Hair follicle dermal papilla cell (primary cell): ENCODE data around the gene CHST1.

GRCh38 chr11:43681996-43682533 is 1.5 kb downstream of the HSD17B12 start:
- CAGE, long polyA plus RNA, result no peak

DNA sequence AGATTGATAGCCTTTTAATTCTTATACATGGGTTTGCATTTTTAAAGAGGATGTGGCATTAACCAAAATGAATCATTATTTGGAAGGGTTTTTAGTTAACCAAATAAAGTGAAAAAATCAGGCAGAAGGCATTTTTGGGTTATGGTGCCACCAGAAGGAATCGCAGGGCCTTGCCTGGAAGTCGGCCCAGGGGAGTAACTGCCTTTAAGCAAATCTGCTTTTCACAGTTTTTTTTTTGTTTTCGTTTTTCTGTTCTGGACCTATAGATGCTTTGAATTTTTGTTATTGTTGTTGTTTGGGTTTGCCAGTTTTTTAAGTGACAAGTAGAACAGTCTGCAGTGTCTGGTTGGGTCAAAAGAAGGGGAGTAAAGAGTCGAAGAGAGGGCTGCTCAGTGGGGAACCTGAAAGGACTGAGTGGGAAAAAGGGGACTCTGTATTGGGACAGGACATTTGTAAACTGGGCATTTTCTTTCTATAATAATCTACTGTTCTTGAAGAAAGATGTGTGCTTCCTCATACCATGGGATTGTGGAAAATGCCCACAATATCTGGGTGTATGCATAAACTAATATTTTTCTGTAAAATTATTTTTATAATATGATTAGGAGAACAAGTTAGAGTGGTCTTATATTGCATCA is 55.6 kb downstream of the HSD17B12 start:
- CAGE, long polyA plus RNA, result no peak

DNA sequence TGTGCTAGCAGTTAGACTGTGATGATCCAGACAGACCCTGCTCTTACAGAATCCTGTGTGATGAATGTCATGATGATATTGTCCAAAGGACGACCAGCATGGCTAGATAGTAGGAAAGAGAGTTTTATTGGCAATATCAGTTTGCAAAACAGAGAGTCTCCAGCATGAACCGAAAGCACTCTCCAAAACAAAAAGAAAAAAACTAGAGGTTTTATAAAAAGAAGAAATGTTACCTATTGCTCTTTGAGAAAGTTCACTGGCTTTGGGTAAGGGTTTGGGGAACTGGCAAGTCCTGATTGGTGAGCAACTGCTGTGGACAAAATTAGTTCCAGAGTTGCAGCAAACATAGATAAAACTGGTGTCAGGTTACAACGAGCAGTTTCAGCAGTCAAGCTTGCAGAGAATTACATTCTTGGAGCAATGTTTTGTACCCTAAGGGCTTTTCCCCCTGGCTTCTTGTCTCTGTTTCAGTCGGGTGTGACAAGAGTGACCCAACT is 58.2 kb downstream of the HSD17B12 start:
- CAGE, long polyA plus RNA, result no peak

DNA sequence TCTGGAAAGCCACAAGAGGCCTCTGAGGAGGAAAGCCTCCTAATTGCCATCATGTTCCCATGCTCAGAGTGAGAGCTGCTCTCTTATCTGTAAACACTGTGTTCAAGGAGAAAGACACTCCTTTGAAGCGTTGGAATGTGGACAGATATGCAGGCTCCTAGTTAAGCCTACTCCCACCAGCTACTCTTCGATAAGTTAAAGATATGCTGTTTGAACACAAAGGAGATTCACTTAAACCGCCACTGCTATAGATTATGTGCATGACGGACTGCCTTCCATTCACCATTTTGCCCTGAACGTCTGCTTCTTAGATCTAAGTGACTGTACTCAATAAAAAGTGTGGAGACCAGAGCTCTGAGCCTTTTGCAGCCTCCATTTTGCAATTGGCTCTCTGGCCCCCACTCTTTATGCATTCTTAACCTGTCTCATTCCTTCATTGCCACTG is 67.0 kb downstream of the HSD17B12 start:
- CAGE, long polyA plus RNA, result no peak

GRCh38 chr11:43984658-43985577 is 42.5 kb downstream of the C11orf96 start:
- CAGE, long polyA plus RNA, result no peak

- CAGE, long polyA plus RNA, result no peak
Measured at GRCh38 chr11:44006629-44007262, 41.0 kb upstream of the ACCSL start.

DNA sequence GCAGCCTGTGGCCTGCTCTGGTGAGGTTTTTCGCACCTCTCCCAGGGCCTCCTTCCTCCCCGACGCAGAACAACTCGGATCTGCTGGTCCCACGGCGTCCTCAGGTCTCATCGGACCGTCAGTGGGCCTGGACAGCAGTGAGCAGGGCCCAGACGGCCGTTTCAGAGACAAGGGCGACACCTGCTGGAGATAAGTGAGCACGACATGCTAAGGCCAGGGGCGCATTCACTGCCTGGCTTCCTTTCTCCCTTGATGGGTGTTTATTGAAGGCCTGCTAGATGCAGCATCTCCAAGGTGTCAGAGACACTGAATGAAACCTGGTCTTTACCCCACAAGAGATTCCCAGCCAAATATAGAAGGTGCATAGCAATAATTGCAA is 27.0 kb upstream of the CD82 start:
- CAGE, long polyA plus RNA, result no peak

DNA sequence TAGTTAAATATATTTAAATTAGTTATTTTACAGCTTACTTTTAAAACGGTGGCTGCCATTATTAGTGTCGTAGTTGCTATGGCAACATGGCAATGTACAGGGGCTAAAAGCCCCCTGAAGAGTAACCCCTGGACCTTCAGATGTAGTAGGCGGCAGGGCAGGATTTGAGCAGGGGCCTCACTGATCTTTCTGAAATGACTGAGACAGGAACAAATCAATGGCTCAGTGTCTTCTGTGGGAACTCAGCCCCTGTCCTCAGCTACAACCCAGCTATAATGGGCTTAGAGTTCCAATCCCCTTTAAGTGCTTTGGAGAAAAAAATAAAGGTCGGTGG is 6.3 kb upstream of the CD82 start:
- CAGE, long polyA plus RNA, result no peak

DNA sequence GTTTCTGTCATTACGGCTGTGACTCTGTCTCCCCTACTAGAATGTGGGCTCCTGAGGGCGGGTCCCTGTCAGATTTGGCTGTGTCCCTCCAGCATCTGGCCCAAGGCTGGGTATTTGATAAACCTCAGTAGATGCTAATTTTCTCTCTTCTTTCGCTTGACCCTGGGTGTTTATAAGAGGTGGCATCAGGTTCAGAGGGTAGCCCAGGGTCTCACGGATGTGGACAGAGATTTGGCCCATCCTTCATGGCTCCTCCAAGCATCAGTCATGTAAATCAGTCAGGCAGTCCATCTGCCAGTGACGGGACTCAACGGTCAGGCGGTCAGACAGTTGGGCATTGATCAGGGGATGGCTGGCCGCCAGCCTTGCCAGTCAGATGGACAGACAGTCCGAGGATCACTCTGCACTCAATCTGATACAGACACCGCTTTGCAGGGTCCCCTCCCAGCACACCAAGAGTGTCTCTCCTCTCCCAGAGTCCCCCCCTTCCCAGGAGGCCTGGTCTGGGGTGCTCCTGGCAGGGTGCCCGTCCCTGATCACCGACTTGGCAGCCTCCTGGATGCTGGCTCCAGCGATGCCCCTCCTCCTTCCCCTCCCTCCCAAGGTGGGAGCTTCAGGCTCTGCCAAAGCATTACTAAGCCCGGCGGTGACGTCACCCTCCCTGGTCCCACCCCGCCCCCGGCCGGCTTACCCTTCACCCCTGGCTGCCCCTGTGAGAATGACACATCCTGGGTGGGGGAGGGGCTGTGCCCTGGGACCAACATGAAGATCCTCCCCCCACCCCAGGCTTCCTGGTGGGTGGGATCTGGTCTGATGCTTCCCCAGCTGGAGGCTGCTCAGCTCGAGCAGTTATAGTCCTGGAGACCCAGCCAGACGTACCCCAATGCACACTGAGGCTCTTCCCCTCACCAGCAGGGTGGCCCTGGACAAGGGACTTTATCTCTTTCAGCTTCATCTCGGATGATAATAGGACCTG is 69.0 kb downstream of the CD82 start:
- CAGE, long polyA plus RNA, result no peak

GRCh38 chr11:44744135-44744500 is 17.4 kb downstream of the TSPAN18 start:
- CAGE, long polyA plus RNA, result no peak

DNA sequence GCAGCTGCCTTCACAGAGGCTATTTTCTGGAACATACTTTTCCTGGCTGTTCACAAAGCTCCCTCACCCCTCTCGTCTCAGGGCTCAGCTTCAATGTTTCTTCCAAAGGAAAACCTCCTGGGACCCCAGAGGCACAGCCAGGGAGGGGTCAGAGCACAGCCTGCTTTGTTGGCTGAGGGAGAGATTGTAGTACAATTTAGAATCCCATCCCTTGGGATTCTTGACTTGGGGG is 57.0 kb downstream of the TSPAN18 start:
- CAGE, long polyA plus RNA, result no peak

GRCh38 chr11:44833600-44834652 is 107.2 kb downstream of the TSPAN18 start:
- CAGE, long polyA plus RNA, result no peak

DNA sequence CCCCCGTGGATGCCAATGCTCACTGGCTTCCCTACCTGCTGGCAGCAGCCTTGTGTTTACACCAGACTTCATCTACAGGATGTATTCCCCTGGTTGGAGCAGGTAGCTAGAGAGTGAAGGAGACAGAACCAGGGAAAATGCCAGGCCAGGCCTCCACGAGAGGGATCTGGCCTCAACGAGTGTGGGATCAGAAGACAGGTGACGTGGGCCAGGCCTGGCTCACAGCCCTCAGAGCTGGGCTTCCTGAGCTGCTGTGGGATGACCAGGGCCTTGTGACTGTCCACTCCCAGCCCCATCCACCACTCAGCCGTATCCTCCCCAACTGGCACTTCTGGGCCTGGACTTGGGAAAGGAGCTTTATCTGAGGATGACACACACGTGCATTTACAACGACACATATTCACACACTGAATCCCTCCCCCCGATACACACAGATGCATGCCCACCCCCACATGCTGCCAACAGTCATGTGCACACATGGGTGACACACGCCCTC is 93.2 kb downstream of the TP53I11 start:
- CAGE, long polyA plus RNA, result no peak

DNA sequence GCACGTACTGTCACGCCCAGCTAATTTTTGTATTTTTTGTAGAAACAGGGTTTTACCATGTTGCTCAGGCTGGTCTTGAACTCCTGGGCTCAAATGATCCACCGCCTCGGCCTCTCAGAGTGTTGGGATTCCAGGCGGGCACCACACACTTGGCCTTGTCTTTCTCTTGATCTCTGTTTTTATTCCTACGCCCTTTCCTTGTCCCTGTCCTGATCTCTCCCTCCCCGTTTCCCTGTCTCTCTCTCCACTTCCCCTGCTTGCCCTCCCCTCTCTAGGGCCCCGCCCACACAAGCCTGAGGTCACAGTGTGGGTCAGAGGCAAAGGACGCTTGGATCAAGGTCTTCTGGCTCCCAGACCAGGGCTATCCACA is 38.5 kb downstream of the TP53I11 start:
- CAGE, long polyA plus RNA, result no peak

- CAGE, long polyA plus RNA, result no peak
Measured at GRCh38 chr11:45366238-45366635, 80.1 kb upstream of the SYT13 start.

- CAGE, long polyA plus RNA, result no peak
Measured at GRCh38 chr11:45664962-45665892, at the start of gene CHST1. CHST1 (minus strand) TSS chr11:45665622.

DNA sequence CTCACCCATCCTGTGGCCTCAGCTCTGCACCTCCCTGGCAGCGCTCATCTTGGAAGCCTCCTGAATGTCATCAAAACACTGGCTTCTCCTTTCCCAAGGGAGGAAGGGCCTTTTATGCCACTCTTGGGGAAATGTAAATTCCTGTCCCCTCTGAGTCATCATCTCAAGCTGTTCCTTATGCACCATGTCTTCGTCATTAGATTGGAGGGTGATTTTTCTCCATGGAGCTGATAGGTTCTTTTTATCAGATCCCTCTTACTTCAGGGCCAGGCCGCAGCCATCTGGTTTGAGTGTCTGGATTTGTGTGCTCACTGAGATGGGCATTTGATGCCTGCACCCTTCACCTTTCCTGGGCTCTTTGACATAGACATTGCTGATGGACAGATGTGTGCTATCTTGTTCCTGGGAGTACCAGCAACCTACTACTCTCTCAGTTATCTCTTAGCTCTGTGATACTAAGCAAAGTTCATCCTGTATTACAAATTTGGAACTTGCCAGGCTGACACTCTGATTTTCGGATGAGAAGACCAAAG is 12.4 kb upstream of the MAPK8IP1 start:
- CAGE, long polyA plus RNA, result no peak

GRCh38 chr11:45884619-45885066 is 808 bp upstream of the MAPK8IP1 start:
- CAGE, long polyA plus RNA, result no peak

DNA sequence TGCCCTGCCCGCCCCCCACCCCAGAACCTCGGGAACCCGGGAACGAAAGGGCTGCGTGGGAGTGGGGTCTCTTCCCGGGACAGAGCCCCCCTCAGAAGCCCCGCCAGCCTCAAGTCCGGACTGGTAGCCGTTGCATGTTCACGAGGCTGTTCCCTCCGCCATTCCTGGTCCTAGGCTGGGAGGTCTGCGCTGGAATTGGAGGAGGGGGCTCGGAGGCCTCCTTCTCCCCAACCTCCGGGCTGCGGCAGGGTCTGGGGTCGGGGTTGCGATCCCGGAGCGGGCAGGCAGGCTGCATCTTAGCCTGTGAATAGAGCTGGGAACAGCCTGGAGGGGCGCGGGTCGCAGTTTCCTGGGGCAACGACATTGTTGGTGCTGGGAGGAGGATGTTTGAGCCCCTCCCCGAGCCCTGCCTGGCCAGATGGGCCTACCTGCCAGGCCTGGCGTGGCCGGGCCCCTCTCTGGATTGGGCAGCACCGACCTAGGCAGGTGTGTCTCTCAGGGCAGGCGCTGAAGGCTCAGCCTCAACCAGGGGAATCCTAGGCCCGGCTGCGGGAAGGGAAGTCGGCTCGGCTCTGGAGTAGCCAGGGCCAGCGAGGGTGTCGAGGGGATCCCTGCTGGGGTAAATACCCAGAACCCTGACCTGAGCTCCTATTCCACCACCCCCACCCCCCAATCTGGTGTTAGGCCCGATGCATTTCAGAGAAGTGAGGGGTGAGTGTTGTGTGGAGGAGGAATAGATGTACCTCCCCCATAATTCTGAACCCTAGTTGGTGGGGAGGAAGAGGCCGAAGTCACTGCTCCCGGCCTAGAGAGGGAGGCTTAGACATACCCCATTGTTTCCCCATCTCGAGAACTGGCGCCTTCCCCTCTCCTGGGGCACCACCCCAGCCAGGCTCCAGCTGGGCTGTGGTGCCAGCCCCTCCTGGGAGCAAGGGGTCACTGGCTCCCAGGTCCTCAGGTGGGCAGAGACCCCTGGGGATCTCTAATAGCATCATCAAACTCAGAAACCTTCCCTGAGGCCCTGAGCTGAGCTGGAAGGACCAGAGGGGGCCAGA is 856 bp downstream of the MAPK8IP1 start:
- CAGE, long polyA plus RNA, result no peak

- CAGE, long polyA plus RNA, result no peak
Measured at GRCh38 chr11:45900371-45901698, 6.2 kb downstream of the FREY1 start.